Esophagus muscularis mucosa (tissue), 4 donors: ENCODE results near the gene RAI14.

DNA sequence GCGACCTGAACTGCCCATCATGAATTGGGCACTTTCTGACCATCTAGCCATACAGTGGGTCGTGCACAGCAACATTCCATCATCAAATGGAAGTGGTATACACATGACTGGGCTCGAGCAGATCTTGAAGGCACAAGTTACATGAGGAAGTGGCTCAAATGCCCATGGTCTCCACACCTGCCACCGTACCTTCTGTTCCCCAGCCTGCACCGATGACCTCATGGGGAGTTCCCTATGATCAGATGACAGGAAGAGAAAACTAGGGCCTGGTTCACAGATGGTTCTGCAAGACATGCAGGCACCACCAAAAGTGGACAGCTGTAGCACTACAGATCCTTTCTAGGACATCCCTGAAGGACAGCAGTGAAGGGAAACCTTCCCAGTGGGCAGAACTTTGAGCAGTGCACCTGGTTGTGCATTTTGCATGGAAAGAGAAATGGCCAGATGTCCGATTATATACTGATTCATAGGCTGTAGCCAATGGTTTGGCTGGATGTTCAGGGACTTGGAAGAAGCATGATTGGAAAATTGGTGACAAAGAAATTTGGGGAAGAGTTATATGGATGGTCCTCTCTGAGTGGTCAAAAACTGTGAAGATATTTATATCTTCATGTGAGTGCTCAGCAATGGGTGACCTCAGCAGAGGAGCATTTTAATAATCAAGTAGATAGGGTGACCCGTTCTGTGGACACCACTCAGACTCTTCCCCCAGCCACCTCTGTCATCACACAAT, 21.6 kb downstream of the MTMR12 start:
- PRO-cap: no peak
- RAMPAGE, long total RNA, 4 experiments: no peak in any of the 4 experiments

DNA sequence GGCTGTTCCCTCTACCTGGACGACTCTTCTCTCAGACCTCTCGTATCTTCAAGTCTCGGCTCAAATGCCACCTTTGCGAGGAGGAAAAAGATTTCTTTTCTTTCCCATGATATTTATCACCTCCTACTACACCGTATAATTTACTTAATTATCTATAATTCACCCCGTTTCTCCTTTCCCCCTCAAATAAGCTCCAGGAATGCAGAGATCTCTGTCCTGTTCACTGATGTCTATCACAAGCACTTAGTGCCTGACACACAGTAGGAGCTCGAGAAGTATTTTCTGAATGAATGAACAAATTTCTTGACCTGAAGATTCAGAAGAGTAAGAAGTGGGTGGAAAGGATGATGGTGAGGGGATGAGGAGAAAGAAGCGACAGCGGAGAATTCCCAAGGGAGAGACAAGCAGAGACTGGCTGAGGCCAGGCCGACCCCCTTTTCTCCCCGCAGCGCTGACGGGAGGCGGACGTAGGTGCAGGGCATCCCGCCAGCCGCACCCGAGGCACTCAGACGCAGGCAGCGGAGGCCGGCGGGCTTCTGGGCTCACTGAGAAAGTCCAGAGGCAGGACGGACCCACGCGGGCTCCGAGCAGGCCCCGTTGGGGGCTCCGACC, 827 bp downstream of the MTMR12 start:
- PRO-cap: unidirectional peak, plus-strand start at position 508 of the sequence; unidirectional peak, plus-strand start at position 548 of the sequence
- RAMPAGE, long total RNA, 4 experiments: no peak in any of the 4 experiments

DNA sequence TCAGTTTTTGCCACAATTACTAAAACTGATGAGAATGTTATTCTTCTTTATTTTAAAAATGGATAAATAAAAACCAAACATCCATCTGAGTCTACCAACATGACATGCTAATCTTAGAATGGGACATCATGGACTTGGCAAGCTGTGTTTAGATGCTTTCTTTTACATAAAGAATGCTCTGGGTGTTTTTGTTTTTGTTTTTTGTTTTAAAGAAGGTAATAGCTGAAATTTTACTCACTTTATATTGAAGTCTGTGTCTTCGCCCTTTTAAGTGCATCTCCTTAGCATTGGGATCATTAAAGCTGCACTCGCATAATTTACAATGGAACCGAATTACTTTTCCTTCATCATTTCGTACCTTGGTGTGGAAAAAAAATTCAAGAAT, 47.6 kb downstream of the ZFR start:
- PRO-cap: no peak
- RAMPAGE, long total RNA, 4 experiments: no peak in any of the 4 experiments

- PRO-cap: no peak
- RAMPAGE, long total RNA, 4 experiments: no peak in any of the 4 experiments
Measured at GRCh38 chr5:32414859-32415279, 29.7 kb downstream of the ZFR start.

- PRO-cap: no peak
- RAMPAGE, long total RNA, 4 experiments: no peak in any of the 4 experiments
Measured at GRCh38 chr5:32645423-32645622, 60.0 kb downstream of the SUB1 start.

DNA sequence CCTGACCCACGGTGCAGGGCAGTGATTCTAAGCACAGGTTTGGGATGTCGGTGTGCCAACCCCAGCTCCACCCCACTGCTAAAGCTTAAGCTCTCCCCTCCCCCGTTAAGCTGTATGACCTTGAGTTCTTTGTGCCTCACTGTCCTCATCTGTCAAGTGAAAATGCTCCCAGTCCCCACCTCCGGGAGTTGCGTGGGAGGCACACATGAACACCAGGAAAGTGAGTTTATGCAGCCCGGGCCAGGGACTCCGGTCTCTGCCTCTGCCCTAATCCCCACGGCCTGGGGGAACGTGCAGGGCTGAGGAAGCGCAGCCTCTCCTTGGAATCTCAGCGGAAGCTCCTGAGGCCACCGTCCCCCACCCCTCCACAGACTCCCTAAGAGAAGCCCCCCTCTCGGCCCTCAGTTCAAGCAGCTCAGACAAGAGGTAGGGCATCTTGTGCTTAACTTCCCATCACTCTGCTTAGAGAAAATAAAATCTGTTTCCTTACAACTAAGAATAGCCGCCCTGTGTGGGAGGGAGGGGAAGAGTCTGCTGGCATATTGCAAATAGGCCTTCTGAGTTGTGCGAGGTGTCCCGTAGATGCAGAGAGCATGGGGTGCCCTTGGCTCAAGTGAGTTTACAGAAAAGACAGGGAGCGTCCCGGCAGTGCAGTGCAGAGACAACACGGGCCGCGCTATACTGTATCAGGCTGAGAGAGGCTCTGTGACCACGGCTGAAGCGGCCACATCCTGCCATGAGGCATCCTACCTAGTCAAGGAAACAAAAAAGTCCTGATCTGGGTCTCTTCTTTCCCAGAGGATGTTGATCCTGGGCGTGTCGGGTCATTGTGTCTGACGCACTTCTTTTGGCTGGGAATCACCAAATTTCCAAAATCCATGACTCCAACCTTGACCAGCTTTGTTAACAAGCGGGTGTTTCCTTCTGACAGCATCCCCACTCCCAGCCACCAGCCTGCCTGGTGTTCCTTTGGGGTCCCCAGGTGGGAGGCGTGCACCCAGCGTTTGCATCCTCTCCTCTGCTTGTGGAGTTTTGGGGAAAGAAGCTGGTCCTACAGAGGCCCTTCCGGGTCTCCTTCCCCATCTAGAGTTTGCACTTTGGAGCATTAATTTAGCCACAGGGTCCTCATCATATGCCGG, 91.7 kb upstream of the RAI14 start:
- PRO-cap: no peak
- RAMPAGE, long total RNA, 4 experiments: no peak in any of the 4 experiments

DNA sequence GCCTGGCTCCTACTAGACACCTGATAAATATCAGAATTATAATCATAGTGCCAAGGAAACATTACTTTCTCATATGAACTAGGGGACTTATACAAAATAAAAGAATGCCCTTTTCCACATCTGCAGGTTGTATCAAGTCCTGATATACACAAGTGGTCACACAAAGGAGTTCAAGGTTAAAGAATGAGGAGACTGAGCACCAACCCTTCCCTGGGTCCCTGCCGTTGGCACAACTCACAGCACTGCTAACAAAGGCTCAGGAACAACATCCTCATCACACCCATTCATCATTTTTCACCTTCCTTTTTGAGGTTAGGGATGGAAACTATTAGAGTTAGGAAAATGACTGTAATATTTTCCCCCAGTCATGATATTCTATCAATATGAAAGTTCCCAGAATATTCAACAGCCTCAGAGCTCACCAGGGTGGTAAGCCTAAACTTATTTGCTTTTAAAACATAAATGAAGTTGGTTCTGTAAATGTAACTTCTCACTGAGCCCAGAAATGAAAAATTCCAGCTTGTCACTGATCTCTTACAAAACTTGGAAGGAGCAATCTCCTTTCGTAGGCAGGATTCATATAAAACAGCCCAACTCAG, 34.4 kb upstream of the RAI14 start:
- PRO-cap: no peak
- RAMPAGE, long total RNA, 4 experiments: no peak in any of the 4 experiments

DNA sequence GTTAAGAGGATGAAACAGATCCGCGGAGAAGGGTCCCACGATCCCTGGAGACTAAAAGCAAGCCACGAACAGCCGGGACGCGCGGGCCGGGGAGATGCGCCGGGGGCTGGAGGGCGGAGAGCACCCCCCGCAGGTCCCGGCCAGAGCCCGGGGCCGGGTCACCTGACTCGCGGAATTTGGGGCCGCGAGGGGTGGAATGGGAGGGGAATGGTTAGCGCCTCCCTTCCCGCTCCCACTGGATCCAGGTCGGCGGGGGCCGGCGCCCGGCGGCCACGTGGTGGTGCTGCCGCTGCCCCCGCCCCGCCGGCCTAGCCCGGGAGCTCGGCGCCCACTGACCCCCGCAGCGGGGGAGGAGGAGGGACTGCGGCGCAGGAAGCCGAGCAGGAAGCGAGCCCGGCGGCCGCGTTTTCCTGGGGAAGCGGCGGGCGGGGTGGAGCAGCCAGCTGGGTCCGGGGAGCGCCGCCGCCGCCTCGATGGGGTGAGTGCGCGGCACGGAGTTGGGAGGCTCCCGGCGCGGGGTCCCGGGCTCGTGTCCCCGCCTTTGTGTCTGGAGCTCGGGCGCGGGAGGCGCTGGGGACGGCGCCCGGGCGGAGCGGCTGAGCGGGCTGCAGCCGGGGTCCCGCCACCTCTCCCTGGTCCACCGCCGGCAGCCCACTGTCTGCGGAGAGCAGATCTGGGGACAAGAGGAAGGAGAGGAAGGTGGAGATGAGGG, at the start of gene RAI14:
Gene RAI14, plus strand, starts transcription at position 331 of the 712 bp plus-strand sequence.
- PRO-cap: bidirectional peak, plus-strand start at position 361 of the sequence, minus-strand start at position 164 of the sequence
- RAMPAGE, long total RNA, 4 experiments: start-site peak on the plus strand in 4 of 4 experiments, centred at positions 384 to 438 of the sequence, 685 to 2,147 reads per replicate

DNA sequence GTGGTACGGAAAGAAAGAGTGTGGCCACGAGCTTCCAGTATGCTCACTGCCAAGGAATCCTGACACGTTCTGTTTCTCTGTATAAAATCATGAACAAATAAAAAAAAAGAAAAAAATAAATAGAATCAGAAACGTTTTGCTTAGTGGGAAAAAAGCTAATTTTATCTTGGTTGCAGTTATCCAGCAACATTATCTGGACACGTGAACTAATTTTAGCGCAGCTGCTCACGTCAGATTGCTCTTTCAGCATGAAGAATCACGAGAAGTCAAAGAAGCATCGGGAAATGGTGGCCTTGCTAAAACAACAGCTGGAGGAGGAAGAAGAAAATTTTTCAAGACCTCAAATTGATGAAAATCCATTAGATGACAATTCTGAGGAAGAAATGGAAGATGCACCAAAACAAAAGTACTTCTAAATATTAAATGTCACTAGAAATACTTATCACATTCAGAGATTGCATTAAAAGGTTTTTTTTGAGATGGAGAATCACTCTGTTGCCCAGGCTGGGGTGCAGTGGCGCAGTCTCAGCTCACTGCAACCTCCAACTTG, 15.3 kb downstream of the DNAJC21 start:
- PRO-cap: no peak
- RAMPAGE, long total RNA, 4 experiments: no peak in any of the 4 experiments

- PRO-cap: no peak
- RAMPAGE, long total RNA, 4 experiments: no peak in any of the 4 experiments
Measured at GRCh38 chr5:35172528-35172818, 57.8 kb downstream of the PRLR start.

DNA sequence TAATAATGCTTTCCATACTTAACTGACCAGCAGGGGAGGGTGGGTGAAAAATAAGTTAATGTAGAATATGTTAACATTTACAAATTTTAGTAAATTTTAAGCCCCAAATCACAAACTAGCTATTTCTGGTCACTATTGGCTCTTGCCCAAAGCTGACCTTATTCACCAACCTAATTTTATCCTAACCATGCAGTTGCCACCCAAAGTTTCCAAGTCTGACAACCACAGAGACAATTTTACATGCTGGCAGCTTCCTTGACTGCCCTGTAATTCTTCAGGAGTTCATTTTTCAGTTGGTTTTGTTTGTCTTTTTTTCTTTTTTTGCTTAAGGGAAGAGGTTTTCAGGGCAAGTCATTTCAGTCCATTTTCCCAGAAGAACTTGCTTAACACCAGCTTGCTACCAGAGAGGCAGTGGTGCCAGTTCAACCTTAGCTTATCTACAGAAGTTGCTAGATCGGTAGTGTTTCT, 935 bp downstream of the SPEF2 start:
- PRO-cap: no peak
- RAMPAGE, long total RNA, 4 experiments: no peak in any of the 4 experiments

- PRO-cap: no peak
- RAMPAGE, long total RNA, 4 experiments: no peak in any of the 4 experiments
Measured at GRCh38 chr5:35642926-35643586, 25.4 kb downstream of the SPEF2 start.

DNA sequence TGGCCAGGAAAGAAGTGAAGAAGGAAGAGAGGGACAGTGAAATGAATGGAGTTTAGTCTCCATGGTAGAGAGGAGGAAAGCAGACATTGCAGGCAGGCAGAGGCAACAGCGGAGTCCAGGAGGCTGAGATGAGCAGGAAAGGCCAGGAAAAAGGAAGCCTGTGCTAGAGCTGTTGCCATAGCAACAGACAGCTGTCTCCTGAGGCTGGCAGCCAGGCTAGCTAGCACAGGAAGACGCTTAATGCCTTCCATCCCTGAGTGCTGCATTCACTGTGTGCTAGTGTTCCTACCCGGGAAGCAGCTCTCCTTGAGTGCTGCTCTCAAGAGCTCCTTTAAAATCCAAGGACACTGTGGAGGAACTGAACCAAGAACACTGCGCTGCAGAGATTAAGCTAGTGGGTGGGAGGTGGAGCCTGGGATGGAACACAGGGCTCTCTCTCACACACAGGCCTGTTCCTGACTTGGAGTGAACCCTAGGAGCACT, 53.5 kb upstream of the IL7R start:
- PRO-cap: no peak
- RAMPAGE, long total RNA, 4 experiments: no peak in any of the 4 experiments

DNA sequence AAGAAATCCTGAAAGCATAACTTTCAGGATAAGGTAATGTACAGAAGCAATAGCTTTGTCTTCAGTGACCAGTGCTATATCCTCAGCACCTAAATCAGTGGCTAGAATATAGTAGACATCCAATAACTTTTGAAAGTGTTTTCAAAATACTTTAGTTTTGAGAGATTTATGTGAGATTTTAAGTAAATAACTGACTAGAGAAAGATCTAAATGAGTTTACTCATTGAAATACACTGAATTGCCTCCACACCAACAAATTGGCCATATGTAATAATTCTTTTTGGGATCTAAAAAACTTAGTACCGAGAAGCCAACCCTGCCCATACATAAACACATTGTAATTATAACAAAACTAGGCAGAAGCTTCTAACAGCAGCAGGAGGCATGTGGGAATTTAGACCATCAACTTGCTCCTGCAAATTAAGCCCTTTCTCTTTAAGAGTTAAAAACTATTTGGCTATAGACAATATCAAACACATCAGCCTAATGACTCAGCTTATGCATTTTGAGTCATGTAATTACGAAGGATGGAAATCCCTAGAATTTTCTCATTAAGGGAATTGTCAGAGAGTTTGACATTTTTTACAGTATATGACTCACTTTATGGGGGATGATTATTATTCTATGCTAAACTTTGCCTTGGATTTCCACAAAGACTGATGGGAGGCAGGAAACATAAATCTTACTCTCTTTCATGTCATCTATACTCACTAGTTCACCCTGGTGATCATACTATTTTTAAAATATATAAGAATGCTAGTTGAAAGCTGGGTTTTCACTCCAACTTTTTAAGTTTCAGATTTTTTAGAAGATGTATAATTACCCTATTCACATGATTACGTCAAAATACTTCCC, 976 bp downstream of the IL7R start:
- PRO-cap: no peak
- RAMPAGE, long total RNA, 4 experiments: no peak in any of the 4 experiments

- PRO-cap: no peak
- RAMPAGE, long total RNA, 4 experiments: no peak in any of the 4 experiments
Measured at GRCh38 chr5:35876152-35876957, 19.7 kb downstream of the IL7R start.

- PRO-cap: no peak
- RAMPAGE, long total RNA, 4 experiments: no peak in any of the 4 experiments
Measured at GRCh38 chr5:36300479-36301071, 1.1 kb downstream of the RANBP3L start.

- PRO-cap: no peak
- RAMPAGE, long total RNA, 4 experiments: no peak in any of the 4 experiments
Measured at GRCh38 chr5:36324535-36324871, 22.8 kb upstream of the RANBP3L start.

GRCh38 chr5:36418156-36418565, 116.5 kb upstream of the RANBP3L start:
- PRO-cap: no peak
- RAMPAGE, long total RNA, 4 experiments: no peak in any of the 4 experiments

DNA sequence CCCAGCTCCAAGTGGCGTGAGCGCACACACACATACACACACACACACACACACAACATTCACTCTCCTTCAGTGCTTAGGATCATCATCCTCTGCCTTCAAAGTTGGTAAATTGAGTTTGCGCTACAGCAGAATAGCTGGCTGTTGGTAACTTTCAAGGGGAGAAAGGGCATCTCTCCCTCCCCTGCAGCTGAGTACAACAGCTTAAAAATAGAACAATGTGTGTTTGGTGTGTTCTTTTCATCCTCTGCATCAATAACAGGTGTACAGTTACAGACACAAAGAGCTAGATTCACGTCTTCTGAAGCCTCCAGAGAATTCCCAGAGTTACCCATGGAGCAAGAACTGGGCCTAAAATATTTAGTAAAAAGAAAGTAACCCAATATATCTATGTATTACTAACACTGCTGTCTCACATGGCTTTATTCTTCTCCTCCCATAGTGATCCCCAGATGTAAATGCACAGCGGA, 45.9 kb downstream of the SLC1A3 start:
- PRO-cap: no peak
- RAMPAGE, long total RNA, 4 experiments: no peak in any of the 4 experiments

DNA sequence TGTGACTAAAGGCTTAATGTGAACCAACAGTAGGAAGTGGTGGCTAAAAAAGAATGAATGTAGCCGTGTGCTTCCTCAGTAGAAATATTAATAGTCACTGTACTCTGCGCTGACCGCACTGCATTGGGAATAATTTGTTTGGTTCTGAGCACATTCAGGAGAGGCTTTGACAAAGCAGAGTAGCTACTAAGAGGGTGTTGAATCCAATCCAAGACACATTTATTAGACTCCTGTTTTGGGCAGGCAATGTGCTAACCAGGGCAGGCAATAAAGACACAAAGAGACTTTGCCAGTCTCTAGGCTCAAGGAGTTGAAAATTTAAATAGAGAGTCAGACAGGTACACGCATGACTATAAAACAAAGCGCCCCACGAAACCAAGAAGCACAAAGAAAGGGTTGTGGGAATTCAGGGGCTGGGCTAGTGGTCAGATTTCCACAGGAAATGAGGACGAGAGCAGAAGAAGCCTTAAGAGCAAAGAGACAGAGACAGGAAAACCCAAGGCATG, 51.4 kb downstream of the SLC1A3 start:
- PRO-cap: no peak
- RAMPAGE, long total RNA, 4 experiments: no peak in any of the 4 experiments